CD14-positive monocyte (primary cell): ENCODE data around the gene RPRD1A.

GRCh38 chr18:35771532-35771926 lies 190.0 kb downstream of the GALNT1 start:
- CAGE, long polyA plus RNA: no peak

GRCh38 chr18:35949122-35950156 lies 23.0 kb upstream of the C18orf21 start:
- CAGE, long polyA plus RNA: no peak

GRCh38 chr18:36066734-36068070 lies at the start of gene RPRD1A:
Gene RPRD1A (minus strand): TSS chr18:36067559.
- CAGE, long polyA plus RNA: no peak

GRCh38 chr18:36130475-36130848 lies 763 bp downstream of the ELP2 start:
- CAGE, long polyA plus RNA: no peak

DNA sequence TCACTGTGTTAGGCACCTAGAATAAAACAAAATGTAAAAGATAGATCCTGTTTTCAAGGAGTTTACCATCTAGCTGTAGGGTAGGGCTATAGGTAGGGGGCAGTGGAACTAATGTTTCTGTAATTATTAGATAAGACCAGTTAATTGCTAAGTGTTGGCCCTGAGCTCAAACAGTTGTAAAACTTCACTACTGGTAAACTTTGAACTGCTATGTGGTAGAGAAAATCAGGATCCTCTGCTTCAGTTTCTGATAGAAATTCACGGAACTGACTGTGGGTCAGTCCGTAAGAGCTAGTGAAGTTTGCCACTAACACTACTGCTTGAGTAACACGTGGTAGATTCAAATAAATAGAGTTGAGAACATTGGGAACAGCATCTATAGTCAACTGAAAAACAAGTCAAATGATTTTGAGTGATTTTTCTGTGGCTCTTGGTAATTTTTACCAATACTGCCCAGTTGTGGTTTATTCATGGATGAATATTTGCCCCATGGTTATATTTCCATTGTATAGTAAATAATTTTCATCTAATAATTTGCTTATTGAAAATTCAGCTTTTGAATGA lies 26.3 kb downstream of the ELP2 start:
- CAGE, long polyA plus RNA: no peak

GRCh38 chr18:36160822-36161340 lies 26.4 kb upstream of the MOCOS start:
- CAGE, long polyA plus RNA: no peak

DNA sequence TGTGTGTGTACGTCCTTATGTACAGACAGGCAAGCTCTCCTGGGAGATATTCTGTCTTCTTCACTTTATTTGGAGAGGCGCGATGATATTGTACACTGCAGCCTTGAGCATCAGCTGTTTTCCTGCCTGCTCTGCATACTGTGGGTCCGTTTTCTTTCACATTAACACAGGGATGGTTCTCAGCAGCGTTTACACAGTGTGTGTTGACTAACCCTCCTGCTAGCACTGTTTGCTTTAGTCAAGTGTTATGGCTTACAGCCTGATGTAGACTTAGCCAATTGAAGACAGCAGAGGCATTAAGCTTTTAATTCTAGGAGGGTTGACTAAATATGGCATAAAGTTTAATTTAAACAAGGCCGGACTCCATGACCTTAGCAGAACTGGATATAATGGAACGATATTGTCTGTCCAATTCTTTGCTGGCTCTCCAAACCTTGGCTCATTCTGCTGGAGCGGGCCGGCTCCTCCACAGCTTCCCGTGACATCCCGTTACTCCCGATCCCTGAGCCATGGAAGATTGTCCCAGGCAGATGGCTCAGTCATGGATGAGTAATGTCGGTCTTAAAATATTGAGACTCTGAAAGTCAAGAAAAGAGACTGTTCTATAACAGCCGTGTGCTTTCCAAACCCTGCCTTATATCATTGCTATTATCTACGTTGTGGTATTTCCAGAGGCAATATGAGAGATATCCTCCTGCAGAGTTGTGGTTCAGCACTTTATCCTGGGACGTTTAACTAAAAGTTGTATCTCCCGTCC lies 134.7 kb downstream of the TPGS2 start:
- CAGE, long polyA plus RNA: no peak

DNA sequence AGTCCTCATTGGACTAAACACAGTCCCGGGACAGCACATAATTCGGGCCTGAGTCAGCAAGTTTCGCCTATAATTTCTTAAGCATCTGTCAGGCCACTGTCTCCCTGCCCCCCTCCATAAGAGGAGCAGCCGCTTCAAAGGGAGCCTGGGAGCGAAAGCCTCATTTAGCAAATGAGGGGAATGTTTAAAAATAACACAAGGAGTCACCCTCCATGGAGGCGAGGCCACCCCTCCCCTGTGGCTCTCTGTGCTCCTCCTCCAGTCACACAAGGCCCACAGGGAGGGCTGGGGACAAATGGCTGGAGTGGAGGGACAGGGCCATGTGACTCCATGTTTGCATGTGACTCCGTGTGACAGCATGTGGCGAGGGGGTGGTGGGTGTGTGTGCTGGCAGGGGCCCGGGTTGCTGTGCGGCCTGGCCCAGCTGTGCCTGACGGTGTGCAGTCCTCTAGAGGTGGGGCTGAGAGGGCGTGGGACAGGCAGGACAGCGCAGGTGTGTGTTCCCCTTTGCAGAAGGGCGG lies 162.3 kb downstream of the CELF4 start:
- CAGE, long polyA plus RNA: no peak

- CAGE, long polyA plus RNA: no peak
Observed at GRCh38 chr18:37450431-37450809, 115.2 kb downstream of the CELF4 start.

GRCh38 chr18:39454057-39454423 lies 1888.4 kb upstream of the CELF4 start:
- CAGE, long polyA plus RNA: no peak

DNA sequence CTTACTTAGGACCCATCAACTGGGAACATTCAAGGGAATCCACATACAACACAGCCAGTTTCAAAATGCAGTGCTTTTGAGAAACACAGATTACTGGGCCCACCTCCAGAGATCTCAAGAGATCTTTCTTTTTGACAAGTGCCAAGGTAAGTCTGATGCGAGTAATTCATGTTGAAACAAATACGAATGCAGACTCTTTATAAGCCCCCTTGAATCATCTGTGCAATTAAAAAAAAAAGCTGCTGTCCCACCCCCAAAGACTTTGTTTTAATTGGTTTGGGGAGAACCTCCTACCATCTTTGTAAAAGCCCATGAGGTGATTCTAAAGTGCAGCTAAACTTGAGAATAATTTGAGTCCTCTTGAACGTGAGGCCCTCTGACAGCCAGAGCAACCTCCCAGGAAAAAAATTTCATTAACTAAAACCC lies 1034.4 kb upstream of the PIK3C3 start:
- CAGE, long polyA plus RNA: no peak

DNA sequence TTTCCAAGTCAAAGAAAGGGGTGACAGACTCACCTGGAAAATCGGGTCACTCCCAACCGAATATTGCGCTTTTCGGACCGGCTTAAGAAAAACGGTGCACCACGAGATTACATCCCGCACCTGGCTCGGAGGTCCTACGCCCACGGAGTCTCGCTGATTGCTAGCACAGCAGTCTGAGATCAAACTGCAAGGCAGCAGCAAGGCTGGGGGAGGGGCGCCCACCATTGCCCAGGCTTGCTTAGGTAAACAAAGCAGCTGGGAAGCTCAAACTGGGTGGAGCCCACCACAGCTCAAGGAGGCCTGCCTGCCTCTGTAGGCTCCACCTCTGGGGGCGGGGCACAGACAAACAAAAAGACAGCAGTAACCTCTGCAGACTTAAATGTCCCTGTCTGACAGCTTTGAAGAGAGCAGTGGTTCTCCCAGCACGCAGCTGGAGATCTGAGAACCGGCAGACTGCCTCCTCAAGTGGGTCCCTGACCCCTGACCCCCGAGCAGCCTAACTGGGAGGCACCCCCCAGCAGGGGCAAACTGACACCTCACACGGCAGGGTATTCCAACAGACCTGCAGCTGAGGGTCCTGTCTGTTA lies 323.0 kb upstream of the PIK3C3 start:
- CAGE, long polyA plus RNA: no peak

DNA sequence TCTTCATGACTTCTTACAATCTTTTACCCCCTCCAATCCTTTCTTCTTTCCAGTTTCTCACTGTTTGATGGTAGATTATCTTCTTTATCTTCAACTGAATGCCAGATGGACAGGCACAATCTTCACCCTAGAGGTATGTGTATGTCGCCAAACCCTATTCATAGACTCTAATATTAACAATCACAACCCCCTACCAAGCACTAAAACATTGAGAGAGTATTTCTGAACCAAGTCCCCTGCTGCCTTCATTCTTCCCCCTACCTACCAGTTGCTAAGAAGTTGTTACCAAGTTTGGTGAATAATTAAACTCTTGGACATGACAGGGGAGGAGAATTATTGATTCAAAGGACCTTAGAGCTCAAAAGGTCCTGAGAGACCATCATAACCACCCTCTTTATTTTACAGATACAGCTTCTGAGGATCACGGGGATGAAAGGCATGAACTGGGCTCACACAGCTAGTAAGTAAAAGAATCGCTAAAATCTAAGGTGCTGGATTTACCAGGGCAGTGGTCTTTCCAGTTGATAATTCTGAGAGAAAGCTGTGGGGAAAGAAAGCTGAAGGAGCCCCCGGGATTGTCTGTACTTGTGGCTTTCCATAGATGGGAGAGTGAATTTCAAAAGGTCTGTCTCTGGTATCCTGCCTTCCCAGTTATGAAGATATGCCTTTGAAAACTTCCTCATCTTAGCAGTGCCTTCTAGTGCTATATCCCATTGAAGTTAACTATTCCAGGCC lies 204.2 kb downstream of the PIK3C3 start:
- CAGE, long polyA plus RNA: no peak

GRCh38 chr18:42162694-42162968 lies 207.6 kb downstream of the PIK3C3 start:
- CAGE, long polyA plus RNA: no peak

DNA sequence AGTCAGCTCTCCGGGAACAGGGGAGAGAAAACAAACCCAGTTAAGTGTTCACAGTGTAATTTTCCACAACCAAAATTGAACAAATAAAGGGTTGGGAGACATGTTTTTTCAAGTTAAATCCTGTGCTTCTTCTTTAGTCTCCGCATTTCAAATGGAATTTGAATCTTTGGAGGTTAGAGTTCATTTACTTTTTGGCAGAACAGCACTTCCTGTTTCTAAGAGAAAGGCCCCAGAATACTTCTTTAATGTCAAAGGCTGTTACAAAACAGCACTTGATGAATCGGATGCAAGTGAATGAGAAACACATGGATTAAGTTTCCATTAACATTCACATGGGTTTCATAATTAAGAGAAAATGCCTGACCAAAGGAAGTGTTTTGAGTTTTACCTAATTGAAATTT lies 570.2 kb upstream of the SYT4 start:
- CAGE, long polyA plus RNA: no peak

DNA sequence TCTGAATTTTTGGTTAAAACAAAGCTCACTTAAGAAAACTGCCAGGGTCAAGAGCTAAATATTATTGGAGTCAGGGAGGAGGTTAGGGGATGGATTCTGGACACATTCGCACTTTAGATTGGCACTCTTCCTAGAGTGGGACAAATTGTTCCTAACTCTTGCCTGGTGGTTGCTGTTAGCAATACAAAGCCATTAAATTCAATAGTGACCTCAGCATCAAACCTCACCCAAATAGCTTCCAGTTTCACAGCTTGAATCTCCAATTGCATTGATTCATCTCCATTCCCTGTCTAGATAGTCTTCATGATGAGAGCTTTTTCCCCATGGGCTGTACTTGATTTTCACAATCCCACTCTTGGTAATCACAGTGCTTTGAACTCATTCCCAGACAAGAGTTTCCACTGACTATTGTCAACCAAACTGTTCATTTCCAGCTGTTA lies 585.9 kb upstream of the SYT4 start:
- CAGE, long polyA plus RNA: no peak

GRCh38 chr18:44690996-44691553 lies 10.4 kb downstream of the SETBP1 start:
- CAGE, long polyA plus RNA: no peak

GRCh38 chr18:44700473-44701031 lies 19.9 kb downstream of the SETBP1 start:
- CAGE, long polyA plus RNA: no peak

DNA sequence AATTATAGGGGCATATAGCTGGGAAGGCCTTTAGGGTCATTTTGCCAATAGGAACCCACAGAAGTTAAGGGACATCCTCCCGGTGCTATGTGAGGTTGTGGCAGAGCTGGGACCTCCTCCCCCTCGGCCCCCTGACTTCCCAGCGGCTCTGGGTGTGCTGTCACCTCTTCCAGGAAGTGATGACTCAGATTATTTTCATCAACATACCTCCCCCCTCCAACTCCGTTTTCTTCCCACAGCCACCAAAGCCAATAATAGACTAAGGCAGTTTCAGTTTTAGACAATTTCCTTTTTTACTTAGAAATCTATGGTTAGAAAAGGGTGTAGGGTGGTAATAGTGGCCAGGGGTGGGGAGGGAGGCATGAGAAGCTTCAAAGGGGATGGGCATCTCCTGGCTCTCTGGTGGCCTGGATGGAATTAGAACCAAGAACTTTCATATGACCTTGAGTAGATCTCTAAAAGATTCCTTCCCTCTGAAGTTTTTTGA lies 45.0 kb downstream of the SETBP1 start:
- CAGE, long polyA plus RNA: no peak

GRCh38 chr18:44728255-44728789 lies 47.6 kb downstream of the SETBP1 start:
- CAGE, long polyA plus RNA: no peak